Cardiac muscle cell (in vitro differentiated cells and primary cell): ENCODE data around the genes ZNF711, DACH2, KLHL4, NAP1L3 and TMEM35A.

DNA sequence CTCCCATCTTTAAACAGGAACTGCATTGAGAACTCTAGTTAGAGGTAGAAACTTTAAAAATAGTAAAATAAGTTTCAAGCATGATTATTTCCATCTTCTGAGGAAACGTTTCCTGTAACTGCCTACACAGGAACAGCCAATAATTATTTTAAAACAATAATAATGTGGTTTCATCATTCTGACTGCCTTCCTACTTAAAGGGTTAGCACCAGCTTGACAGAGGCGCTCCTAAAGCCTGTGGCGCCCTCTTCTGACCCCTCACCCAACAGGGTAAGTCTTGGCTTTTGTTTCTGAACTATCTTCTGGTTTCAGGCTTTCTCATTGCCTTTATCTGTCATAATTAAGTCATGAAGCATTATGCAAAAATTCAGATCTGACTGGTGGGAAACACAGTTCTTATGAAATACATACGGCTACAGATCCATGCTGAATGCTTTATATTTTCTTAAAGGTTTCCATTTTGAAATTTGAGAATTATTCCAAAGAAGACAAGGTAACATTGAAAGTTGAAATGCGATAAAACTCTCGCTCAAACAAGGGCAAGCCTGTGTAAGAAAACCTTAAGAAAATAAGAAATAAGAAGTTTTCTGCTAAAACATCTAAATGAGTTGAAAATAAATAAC lies 96.7 kb downstream of the ITM2A start:
- RAMPAGE, long total RNA: no peak
- RRBS: no CpG with 5 or more reads among the region's 6 CpGs

- RAMPAGE, long total RNA: no peak
- RRBS: no CpG with 5 or more reads among the region's 8 CpGs
Measured at GRCh38 chrX:80810483-80810920, 825 bp upstream of the BRWD3 start.

DNA sequence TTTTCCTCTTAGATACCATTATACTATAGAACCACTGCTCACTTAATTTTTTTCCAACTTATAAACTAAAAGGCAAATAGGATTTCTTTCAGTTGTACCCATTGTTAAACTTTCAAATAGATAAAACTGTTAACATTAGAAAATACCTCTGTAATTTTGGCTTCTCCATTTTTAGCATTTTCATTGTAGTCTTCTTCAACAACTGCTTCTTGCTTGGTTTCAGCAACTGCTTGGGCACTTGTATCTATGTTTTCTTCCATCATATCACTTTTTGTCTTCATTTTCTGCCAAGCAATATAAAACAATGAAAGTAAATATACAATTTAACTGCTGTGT lies 85.7 kb downstream of the HMGN5 start:
- RAMPAGE, long total RNA: no peak

DNA sequence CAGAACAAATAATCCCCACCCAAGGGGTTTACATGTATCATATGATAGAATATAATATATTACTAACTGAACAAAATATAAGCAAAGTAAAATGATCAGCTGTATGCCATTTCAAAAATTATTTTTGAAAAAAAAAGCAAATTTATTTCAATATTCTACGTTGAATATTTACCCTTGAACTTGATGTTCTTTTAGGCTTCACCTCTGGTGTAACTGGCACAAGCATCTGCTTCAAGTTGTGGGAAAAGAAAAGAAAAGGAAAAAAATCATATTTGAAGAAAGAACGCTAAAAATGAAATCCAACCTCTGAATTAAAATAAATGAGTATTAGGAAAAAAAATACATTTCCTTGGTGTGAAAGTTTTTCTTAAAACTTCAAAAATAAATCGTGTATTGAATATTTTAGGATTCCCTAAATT lies 83.4 kb downstream of the HMGN5 start:
- RAMPAGE, long total RNA: no peak
- RRBS: no CpG with 5 or more reads among the region's 3 CpGs

- RAMPAGE, long total RNA: no peak
- RRBS: no CpG with 5 or more reads among the region's 1 CpG
Measured at GRCh38 chrX:81200891-81201249, 843 bp downstream of the HMGN5 start.

- RAMPAGE, long total RNA: start-site peak on the minus strand at chrX:85243759-85243848, 259 and 219 reads in 2 replicates
- RRBS: no CpG with 5 or more reads among the region's 64 CpGs
Measured at GRCh38 chrX:85243675-85244358, at the start of gene ZNF711. Gene ZNF711 (plus strand): TSS chrX:85243991.

- RAMPAGE, long total RNA: no peak
- RRBS: no CpG with 5 or more reads among the region's 2 CpGs
Measured at GRCh38 chrX:85403559-85403909, 24.1 kb upstream of the POF1B start.

GRCh38 chrX:86001982-86002584 lies 45.3 kb downstream of the CHM start:
- RAMPAGE, long total RNA: no peak
- RRBS: no CpG with 5 or more reads among the region's 6 CpGs

DNA sequence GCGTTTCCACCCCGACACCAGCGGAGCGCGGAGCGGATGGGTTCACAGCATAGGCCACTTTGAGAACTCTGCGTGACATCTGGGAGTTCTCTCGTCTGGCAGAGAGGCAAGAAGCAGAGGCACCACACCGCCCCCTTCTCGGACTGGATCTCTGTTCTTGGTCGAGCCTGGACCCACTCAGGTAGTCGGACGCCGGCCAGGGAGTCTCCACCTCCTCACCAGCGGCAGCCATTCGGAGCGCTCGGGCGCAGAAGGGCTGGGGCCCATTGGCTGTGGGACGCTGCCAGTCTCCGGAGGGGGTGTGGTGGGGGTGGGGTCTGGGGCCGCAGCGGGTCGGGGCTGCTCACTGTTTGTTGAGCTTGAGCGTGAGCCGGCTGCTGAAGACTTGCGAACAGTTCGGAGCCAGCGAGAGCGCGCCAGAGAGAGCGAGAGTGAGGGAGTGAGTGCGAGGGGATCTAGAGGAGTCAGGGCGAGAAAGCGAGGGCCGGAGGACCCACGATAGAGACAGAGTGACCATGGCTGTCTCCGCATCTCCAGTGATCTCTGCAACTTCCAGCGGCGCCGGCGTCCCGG lies at the start of gene DACH2:
TSS of gene DACH2 (plus strand) at position 346 of the 573 bp plus-strand sequence.
- RAMPAGE, long total RNA: no peak
- RRBS: 12% methylated on average over 16 of the region's 43 CpGs

DNA sequence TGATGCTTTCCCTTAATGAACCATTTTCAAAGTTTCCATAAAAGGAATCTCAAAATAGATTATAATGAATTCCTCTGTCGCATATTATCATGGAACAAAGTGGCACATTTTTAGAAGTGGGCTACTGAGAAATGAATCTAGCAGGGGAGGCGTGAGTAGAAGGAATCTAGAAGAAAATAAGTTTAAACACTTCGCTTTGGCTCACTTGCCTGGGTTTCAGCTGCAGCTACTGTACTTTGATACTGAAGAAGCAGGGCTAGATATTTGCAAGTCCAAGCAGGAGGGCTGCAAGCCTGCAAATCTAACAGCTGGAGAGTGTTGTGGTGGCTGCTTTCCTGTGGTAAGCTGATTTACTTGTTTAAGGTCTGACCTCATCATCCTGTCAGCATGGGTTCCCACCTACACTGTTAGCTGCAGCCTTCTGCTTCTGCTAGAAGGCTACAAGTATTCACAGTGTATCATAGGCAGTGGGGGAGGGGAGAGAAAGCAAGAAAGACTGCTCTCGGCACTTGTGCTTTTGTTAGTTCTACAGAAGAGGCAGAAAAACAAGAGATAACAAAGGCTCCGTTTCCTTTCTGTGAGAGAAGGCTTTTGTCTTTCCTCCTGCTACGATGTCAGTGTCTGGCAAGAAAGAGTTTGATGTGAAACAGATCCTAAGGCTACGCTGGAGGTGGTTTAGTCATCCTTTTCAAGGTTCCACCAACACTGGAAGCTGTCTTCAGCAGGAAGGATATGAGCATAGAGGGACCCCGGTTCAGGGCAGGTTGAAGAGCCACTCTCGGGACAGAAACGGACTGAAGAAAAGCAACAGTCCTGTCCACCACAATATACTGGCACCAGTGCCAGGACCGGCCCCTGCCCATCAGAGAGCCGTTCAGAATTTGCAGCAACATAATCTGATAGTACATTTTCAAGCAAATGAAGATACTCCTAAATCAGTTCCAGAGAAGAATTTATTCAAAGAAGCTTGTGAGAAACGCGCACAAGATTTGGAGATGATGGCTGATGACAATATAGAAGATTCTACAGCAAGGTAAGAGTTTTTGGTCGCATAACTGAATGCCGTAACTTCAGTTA lies at the start of gene KLHL4:
TSS of gene KLHL4 (plus strand) at position 520 of the 1,077 bp plus-strand sequence.
- RAMPAGE, long total RNA: start-site peak on the plus strand centred at position 605 of the sequence, 457 bp wide, 5,902 and 6,262 reads in 2 replicates
- RRBS: 14% methylated on average over 3 of the region's 16 CpGs

GRCh38 chrX:91435459-91435869 lies 825 bp downstream of the PABPC5 start:
- RAMPAGE, long total RNA: no peak
- RRBS: no CpG with 5 or more reads among the region's 14 CpGs

GRCh38 chrX:93672533-93673846 lies at the start of gene NAP1L3:
Gene NAP1L3 (minus strand): TSS chrX:93673578.
- RAMPAGE, long total RNA: start-site peak on the minus strand at chrX:93673550-93673633, 734 and 309 reads in 2 replicates
- RRBS: 2% methylated on average over 14 of the region's 59 CpGs

DNA sequence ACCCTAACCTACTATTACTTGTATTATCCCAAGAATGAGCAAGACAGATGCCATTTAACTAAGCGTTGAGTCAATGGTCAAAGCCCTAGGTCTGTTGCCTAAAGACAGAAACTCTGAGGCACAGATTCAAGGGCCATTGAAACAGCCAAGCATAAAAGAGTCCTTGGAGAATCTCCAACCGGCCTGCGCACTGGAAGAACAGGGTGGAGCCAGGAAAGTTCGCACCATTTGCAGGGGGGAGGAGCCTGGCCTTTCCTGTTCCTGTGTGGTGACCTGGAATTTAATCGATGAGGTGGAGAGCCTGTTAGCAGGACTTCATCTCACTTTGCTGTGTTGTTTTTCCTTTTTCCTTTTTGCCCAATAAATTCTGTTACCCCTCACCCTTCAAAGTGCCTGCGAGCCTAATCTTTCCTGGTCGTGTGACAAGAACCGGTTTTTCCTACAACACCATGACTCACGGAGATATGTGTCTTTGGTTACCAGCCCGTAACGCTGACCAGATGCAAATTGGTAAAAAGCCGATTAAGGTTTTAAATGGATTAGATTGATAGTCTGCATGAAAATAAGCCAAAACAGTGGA lies 146.3 kb upstream of the DIAPH2 start:
- RAMPAGE, long total RNA: no peak
- RRBS: no CpG with 5 or more reads among the region's 12 CpGs

- RAMPAGE, long total RNA: no peak
- RRBS: no CpG with 5 or more reads among the region's 3 CpGs
Measured at GRCh38 chrX:96686029-96686286, 1.3 kb downstream of the DIAPH2 start.

DNA sequence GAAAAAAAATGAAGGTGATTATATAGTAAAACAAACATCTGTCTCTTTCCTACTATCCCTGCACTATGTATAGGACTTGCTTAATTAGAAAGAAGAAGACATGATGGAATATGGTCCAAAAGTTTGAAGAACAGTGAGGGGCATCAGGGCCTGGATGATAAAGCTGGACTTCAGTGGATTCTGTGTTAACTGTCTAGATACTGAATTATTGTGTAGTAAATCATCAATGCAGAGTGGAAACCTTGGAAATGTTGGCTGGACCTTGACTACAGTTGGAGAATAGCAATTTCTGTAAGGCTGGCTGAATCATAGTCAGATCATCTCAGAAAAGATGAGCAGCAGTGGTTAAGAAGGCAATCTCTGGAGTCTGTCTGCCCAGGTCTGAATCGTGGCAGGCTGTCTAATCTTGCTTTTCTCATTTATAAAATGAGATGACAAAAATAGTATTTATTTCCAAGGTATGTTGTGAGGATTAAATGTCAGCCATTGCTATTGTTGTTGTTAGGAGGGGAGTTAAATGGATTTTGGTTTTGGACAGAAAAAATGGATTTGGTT lies 99.0 kb upstream of the RPA4 start:
- RAMPAGE, long total RNA: no peak
- RRBS: no CpG with 5 or more reads among the region's 1 CpG

GRCh38 chrX:96843019-96843788 lies 40.5 kb upstream of the RPA4 start:
- RAMPAGE, long total RNA: no peak
- RRBS: no CpG with 5 or more reads among the region's 9 CpGs

DNA sequence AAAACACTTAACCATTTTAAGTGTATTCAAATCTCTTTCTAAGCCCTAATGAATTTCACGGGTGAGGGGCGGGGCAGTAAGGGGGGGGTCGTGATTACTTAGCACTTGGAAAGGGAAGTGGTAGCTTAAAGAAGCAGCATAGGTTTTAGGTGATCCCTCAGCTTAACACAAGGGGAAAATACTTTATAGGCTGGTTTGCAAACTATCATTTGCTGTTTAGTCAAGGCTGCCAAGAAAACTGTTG lies 8.7 kb downstream of the TNMD start:
- RAMPAGE, long total RNA: start-site peak on the plus strand centred at position 110 of the sequence, 53 bp wide, 5 and 10 reads in 2 replicates
- RRBS: no CpG with 5 or more reads among the region's 3 CpGs

DNA sequence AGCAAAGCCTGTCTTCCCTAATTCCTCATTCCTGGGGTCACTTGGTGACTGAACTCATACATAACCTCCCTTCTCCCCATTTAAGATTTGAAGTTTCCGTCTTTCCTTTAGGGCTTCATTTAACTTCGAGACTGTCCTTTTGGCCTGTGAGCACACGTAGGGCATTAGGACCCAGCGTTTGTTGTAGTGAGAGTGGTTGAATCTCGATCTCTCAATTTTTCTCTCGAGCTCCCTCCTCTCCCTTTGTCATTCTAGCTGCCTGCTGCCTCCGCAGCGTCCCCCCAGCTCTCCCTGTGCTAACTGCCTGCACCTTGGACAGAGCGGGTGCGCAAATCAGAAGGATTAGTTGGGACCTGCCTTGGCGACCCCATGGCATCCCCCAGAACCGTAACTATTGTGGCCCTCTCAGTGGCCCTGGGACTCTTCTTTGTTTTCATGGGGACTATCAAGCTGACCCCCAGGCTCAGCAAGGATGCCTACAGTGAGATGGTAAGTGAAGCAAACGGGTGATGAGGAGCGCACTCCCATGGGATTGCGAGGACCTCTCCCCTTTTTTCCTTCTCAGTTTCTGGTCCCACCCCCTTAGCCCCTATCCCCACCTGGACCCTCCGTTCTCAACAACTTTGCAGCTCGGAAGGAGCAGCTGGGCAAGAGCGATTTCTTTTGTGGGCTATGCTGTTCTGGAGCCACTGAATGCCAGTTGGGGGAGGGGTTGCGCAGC lies at the start of gene TMEM35A:
TSS of gene TMEM35A (plus strand) at position 246 of the 721 bp plus-strand sequence.
- RAMPAGE, long total RNA: no peak
- RRBS: no CpG with 5 or more reads among the region's 19 CpGs

GRCh38 chrX:101164556-101165544 lies 54.7 kb upstream of the DRP2 start:
- RAMPAGE, long total RNA: no peak
- RRBS: no CpG with 5 or more reads among the region's 2 CpGs

GRCh38 chrX:101693355-101693898 lies 33.8 kb upstream of the ARMCX2 start:
- RAMPAGE, long total RNA: no peak
- RRBS: no CpG with 5 or more reads among the region's 4 CpGs